SJCRH30 (cell line): ENCODE results near the genes HNMT and ARHGAP15.

- RAMPAGE, long total RNA = no peak
Observed at GRCh38 chr2:136213758-136214740, 96.1 kb upstream of the CXCR4 start.

- RAMPAGE, long total RNA = no peak
Observed at GRCh38 chr2:137963828-137964965, at the start of gene HNMT. TSS of gene HNMT (plus strand) at chr2:137964473.

DNA sequence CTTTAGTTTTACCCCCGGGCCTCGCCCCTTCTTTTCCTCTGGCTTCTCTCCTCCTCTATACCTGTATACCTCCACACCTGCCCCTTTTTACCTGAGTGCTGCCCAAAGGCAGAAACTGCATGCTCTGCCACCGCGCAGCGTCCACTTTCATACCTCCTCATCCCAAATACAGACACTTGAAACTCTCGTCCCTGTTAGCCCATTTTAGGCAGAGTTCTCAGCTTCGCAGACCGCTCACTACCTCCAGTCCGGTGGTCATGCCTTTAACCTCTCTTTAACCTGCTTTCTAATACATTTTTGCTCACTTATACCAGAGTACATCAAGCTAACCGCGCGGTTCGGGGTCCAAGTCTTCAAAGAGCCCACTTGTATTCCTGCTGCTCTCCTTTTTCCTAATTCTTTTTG lies 827 bp downstream of the SPOPL start:
- RAMPAGE, long total RNA = no peak

- RAMPAGE, long total RNA = no peak
Observed at GRCh38 chr2:139510428-139510799, 730.2 kb upstream of the NXPH2 start.

- RAMPAGE, long total RNA = no peak
Observed at GRCh38 chr2:140661304-140661716, 1469.5 kb downstream of the LRP1B start.

DNA sequence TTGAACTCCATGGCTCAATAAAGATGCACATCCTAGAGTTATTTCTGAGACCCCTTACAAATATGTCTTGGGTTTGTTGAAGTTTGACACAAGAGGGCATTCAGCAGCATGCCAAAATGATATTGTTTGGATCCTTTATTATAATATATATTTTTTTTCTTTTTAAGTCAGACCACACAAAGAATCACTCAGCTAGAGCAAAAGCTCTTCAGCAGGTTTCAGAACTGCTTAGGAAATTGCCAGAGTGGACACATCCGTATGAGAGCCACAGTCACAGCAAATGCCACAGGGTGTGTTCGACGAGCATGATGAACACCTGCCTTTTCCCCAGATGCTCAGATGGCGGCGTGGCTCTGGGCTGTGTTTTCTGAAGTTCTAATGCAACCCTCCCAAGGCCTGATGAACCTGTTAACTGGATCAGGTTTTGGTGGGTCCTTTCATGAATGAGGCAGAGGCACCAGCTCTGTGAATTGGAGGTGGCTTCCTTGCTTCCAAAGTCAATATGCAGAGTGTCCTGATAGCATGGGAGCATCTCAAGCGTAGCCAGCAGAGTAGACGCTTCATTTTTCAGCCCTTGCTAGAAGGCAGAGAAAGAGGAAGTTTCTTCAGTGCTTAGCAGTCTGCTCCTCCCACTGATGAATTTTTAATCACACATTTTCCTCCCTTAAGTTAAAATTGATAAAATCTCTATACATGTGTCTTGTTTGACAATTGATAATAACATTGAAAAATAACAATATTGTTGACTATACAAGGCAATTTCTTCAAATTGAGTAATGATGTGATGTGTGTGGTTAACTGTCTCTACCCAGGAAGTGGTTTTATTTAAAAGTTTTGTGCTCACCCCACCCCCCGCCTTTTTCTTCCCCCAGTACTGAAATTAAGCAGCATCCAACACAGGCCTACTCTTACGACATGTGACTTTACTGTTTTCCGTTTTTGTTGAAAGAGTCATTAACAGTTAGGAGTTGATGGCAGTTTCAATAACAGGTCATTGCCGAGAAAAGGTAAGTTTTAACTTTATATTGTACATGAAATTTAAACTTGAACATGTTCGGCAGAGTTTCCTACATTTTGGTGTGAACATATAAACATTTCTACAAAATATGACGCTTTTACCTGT lies at the start of gene ARHGAP15:
Gene ARHGAP15 (plus strand): TSS at position 960 of the 1,123 bp plus-strand sequence.
- RAMPAGE, long total RNA = no peak

DNA sequence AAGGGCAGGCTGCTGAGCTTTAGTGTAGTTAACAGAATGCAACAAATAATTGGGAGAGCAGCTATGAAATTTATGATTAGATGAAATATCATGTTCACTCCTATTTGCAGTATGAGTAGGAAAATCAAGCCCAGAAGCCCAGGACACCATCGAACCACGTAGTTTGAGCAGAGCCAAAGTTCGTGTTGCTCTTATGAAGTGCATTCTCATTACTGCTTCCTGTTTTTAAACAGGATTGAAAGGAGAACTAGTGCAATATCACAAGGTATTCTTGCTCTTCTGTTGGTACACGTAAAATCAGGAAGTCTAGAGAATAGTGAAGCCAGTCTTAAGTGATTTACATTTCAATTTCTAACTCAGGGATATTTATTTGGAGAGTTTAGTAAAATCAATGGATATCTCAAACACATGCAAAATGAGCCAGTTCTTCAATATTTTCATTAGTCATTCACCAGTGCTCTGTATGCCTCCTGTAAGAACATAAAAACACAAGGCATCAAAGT lies 21.1 kb downstream of the ARHGAP15 start:
- RAMPAGE, long total RNA = no peak

DNA sequence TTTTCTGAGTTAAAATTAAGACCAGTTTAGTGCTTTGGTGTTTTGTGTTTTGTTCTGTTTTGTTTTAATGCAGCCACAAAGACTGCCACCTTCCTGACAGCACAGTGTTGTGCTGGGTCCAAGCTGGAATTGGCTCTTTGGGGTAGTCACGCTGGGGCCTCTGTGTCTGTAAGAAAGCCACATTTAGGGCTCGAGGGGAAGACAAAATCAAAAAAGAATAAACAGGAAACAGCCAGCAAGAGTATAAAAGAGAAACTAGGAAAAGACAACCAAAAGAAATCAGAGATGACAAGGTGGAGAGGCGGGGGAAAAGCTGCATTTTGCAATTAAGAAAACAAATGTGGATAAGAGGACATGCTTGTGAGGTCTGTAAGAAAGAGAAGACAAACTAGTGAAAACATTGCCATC lies 396.4 kb downstream of the ARHGAP15 start:
- RAMPAGE, long total RNA = no peak

DNA sequence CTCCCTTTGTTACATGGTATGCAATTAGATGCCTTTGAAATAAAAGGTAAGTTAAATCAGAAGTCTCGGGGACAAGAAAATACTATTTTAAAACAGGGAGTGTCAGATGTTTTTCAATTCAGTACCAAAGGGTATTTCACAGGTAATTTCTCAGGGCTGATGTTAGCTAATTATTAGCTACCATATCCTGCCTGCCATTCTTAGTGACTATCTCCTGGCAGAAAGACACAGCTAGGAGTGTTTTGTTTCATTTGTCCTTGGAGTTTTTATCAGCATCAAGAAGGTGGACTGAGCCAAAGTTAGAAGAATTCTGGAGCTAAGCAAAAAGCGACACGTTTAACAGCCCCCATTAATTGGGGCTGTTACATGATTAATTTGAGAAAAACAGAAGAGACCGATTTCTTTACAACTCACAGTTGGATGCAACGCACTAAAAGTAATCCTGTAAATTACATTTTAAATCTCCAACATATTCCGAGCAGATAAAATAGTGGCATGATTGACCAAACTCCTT lies 397.7 kb downstream of the GTDC1 start:
- RAMPAGE, long total RNA = no peak

DNA sequence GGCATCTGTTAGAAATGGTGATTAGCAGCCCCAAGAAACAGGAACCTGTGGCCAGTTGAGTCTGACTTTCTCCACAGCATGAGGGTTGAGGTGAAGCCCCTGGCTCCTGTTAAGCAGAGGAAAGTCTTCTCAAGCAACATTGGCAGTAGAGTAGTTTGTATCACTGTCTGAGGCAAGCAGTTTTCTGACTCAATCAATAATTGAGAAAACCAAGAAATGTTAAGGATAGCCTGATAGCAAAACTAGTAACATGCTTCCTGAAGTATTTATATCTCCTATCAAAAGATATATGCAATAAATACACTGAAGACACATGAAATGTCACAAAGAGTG lies 389.7 kb downstream of the GTDC1 start:
- RAMPAGE, long total RNA = no peak

- RAMPAGE, long total RNA = no peak
Observed at GRCh38 chr2:144099756-144100140, 232.6 kb downstream of the GTDC1 start.

DNA sequence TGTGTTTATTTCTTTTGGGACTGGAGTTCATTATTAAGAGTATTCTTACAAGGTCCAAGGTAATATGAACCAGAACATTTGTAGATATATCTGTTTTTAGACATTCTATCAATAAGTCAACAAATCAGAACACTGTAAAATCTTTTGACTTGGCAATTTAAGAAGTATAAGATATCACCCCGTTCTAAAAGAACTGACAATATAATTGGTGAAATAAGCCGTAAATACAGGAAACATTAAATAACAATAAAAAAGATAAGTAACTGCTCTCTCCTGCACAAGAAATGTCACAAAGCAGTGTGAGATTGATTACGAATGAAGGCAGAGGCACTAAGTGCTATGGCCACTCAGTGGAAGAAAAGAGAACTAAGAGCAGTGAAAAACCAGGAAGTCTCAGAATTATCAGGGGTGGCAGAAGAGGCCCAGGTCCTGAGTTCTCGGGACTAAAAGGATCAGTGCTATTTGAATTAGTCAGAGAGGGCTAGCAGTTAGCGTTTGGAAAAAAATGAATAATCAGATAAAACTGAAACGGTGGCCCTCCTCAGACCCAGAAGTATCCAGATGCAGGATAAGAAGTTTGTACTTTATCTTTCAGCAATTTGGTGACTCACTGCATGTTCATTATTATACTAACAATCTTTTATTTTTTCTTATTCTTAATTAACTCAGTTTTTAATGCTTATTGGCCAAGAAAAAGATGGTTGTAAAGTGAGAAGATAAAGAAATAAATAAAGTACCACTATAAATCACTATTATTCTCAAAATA lies 179.5 kb downstream of the GTDC1 start:
- RAMPAGE, long total RNA = no peak

DNA sequence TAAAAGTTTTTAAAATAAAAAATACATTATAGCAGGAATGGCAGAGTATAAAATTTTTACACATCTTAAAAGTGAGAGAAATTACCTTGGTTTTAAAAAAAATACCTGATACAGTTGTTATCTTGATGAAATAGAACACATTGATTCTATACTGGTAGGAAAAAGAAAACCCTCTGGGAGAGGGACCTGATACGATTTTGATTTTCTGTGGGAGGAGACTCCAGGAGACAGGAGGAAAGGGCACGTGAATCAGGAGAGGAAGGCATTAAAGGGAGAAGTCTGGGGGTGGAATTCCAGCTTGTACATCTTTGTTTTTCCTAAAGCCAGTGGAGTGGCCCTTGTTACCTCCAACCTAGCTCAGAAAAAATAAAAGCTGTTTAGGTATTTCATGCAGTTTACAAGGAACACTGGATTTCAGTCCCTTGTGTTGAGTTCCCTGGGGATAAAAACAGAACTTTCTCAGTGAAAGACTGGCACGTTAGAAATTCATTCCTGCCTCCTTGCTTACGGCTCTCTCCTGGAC lies 17.2 kb upstream of the GTDC1 start:
- RAMPAGE, long total RNA = no peak

DNA sequence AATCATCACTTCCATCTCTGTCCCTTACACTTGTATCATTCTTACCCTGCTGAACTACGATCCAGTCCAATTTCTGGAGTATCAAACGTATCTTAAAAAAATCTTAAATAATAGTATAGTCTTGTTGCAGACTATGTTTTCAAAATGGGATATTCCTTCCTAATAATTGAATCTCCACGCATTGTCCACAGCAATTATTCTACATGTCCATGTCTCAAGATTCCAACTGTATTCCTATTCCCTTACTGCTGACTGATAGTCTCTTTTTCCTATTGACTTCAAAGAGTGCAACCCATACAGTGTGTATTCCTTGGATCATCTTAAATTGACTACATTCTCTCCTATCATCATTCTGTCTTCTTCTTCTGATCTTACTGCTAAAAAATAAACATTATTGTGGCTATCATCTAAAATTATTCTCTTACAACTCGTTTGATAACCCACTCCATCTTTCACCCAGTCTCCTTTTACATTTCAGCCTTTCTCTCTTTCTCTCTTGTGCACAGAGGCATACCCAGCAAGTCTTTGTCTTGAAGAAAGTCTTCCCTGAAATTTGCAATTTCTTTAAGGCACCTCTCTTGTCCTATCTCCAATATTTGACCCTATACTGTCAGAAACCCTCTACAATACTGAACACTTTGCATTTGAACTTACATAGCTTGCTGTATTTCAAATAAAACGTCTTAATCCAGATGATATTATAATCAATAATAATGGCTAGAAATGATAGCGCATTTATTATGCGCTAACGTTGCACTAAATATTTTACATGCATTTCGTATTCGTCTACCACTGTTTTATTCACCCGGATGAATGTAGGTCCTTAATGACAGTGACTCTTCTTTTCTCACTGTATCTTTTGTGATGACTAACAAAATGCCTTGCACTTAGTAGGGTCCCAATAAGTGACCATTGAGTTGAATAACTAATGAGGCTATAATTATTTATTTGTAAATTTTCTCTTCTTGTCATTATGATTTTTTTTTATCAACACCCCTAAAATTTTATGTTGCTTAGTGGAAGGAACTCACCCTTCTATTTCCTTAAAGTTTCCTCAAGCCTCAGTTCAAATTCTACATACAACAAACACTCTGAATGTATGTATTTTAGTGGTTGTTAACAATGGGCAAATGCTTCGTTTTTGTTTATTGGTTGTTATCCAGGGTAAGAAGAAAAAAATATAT lies 84.3 kb upstream of the GTDC1 start:
- RAMPAGE, long total RNA = no peak

GRCh38 chr2:144430613-144432027 lies 88.8 kb downstream of the ZEB2 start:
- RAMPAGE, long total RNA = no peak

- RAMPAGE, long total RNA = no peak
Observed at GRCh38 chr2:144503739-144504545, 16.0 kb downstream of the ZEB2 start.

- RAMPAGE, long total RNA = no peak
Observed at GRCh38 chr2:144508110-144509018, 11.6 kb downstream of the ZEB2 start.

DNA sequence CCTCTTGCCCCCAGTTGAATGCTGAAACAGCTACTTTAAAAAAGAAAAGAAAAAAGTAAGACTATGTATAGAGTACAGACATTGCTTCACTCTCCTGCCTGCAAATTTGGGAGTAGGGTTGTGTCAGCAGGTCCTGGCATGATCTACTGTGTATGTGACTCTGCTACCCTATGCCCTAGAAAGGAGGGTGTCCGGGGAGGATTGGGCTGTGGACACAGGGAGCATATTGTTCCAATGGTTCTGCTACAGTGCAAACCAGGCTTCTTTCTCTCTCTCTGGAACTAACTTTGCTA lies 9.9 kb upstream of the ZEB2 start:
- RAMPAGE, long total RNA = no peak

- RAMPAGE, long total RNA = no peak
Observed at GRCh38 chr2:144660453-144661532, 140.9 kb upstream of the ZEB2 start.

DNA sequence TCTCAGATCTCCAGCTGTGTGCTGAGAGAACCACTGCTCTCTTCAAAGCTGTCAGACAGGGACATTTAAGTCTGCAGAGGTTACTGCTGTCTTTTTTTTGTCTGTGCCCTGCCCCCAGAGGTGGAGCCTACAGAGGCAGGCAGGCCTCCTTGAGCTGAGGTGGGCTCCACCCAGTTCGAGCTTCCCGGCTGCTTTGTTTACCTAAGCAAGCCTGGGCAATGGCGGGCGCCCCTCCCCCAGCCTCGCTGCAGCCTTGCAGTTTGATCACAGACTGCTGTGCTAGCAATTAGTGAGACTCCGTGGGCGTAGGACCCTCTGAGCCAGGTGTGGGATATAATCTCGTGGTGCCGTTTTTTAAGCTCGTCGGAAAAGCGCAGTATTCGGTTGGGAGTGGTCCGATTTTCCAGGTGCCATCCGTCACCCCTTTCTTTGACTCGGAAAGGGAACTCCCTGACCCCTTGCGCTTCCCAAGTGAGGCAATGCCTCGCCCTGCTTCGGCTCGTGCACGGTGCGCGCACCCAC lies 383.1 kb upstream of the ZEB2 start:
- RAMPAGE, long total RNA = no peak